ENCODE data around the genes ABCD1, L1CAM, RPL10 and FAM3A.

GRCh38 chrX:153696674-153697471 lies 9.1 kb downstream of the SLC6A8 start:
- RRBS, result no CpG with 5 or more reads among the region's 14 CpGs

DNA sequence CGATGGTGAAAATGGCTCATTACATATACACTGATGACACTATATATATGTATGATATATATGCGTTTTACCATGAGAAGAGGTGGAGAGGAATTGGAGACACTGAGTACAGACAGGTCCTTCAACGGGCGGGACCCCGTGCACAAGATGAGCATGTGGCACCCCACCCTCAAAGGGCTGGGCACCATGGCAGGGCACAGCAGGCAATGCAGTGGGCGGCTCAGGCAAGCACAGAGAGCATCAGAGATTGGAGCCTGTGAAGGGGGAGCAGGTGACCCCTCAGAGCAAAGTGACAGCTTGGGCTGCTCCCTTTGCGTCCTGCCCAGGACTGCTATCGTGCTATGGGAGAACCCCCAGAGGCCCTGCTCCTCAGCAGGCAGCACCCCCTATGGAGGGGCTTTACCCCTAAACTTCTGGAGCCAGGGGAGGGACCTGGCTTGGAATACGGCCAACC lies 10.3 kb downstream of the SLC6A8 start:
- RRBS, result no CpG with 5 or more reads among the region's 9 CpGs

- RRBS, result no CpG with 5 or more reads among the region's 20 CpGs
Observed at GRCh38 chrX:153699111-153699759, 11.5 kb downstream of the SLC6A8 start.

GRCh38 chrX:153702865-153703359 lies 15.2 kb downstream of the SLC6A8 start:
- RRBS, result no CpG with 5 or more reads among the region's 22 CpGs

GRCh38 chrX:153706519-153707307 lies 17.5 kb downstream of the BCAP31 start:
- RRBS, result no CpG with 5 or more reads among the region's 16 CpGs

GRCh38 chrX:153724273-153725066 lies at the start of gene ABCD1:
TSS of gene ABCD1 (plus strand) at chrX:153724856.
- RRBS, result 3% methylated on average over 42 of the region's 88 CpGs

DNA sequence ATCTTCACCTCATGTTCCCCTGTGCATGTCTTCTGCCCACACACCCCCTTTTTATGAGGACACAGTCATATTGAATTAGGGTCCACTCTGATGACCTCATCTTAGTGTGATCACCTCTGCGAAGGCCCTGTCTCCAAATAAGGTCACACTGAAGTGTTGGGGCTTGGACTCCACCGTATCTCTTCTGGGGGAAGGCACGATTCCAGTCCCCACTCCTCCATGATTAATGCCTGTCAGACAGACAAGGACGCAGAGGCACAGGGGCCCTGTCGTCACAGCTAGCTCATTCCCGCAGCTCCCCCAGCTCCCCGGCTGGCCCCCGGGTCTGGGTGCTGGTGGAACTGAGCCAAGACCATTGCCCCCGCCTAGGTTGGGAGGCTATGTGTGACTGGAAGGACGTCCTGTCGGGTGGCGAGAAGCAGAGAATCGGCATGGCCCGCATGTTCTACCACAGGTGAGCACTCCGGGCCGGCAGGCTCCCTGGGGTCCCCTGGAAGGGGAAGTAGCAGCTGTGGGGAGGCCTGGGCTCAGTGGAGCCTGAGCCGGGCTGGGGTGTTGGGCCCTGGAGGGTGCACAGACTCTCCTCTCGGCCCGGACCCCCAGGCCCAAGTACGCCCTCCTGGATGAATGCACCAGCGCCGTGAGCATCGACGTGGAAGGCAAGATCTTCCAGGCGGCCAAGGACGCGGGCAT lies 18.1 kb downstream of the ABCD1 start:
- RRBS, result no CpG with 5 or more reads among the region's 27 CpGs

- RRBS, result no CpG with 5 or more reads among the region's 6 CpGs
Observed at GRCh38 chrX:153824370-153824632, 6.0 kb downstream of the PDZD4 start.

GRCh38 chrX:153886023-153886715 lies at the start of gene L1CAM:
TSS of gene L1CAM (minus strand) at chrX:153886173.
- RRBS, result 4% methylated on average over 38 of the region's 78 CpGs

DNA sequence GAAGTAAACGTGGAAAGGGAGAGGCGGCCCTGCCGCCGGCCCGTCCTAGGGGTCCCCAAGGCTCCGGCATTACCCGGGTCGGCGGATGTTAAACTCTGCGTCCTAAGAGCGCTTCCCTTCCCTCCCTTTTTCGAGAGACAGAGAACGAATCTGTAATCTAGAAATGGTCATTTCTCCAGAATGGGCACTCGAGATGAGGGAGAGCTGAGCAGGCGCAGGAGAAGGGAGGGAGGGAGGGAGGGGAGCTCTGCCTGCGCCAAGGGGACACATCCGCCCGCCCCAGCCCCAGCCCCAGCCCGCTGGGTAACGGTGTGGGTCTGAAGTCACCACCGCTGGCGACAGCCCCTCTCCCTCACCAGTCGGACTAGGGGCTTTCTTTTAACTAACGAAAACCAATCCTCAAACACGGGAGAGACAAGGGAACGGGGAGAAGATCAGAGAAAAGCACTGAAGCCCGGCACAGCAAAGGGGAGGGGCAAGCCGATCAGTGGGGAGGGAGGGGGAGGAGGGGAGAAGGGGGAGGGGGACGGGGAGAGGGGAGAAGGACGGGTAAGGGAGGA lies 1.6 kb downstream of the HCFC1 start:
- RRBS, result no CpG with 5 or more reads among the region's 30 CpGs

DNA sequence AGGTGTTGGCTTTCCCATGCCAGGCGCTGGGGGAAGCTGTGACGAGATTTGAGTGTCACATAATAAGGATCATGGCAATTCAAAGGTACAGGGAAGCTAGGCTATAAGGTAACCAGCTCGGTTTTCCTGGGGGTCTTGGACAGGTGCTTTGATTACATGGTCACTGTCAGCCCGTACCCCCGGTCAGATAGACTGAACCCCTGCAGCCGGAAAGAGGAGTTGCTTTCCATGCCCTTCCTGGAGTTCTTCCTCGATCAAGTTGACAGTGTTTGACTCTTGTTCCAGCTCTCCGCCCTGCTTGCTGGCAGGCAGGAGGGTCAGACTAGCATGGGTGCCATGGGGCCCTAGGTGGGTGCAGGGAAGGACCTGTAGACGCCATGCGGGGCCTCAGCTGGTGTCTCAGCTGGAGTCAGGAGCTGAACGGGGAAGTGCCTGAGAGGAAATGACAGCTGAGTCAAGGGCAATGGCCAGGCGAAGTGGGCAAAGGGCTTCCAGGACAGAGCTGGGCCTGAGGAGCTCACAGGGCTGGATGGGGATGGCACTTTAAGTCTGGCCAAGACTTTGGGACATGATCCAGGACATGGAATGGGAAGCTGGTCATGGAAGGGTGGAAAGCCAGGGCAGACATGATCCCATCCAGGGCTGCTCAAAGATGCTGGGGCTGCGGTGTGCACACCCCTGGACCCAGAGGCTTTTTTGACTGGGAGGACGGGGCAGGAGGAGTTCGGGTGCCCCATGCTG lies 1.6 kb downstream of the TMEM187 start:
- RRBS, result no CpG with 5 or more reads among the region's 15 CpGs

- RRBS, result 97% methylated on average over 10 of the region's 23 CpGs
Observed at GRCh38 chrX:154016414-154017010, 3.2 kb downstream of the IRAK1 start.

DNA sequence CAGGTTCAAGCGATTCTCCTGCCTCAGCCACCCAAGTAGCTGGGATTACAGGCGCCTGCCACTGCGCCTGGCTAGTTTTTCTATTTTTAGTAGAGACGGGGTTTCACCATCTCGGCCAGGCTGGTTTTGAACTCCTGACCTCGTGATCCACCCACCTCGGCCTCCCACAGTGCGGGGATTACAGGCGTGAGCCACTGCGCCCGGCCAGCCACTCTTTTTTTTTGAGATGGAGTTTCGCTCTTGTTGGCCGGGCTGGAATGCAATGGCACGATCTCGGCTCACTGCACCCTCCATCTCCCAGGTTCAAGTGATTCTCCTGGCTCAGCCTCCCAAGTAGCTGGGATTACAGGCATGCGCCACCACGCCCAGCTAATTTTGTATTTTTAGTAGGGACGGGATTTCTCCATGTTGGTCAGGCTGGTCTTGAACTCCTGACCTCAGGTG lies 32.9 kb upstream of the IRAK1 start:
- RRBS, result no CpG with 5 or more reads among the region's 18 CpGs

DNA sequence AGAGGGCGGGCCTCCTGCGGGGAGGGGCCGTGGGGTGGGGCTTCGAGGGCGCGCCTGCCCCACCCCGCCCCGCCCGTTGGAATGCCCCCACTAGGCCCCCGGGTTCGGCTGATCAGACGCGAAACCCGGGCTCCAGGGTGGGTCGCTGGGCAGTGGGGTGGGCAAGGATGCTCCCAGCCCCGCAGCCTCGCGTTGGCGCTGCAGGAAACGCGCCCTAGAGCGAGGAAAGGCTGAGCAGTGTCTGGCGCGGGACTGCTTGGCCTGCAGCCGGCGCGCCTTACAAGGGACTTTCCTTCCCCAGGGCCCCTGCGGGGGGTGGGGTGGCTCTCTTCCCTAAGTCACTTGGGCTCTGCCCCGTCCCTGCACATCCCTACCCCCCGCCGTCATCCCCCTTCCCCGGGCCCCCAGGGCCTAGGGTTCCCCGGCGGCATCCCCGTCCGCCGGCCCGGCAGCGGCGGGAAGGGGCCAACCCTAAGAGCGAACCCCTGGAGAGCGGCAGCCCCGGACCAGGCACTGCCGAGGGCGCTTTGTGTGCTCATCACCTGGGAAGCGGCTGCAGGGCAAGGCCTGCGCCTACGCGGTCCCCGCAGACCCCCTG lies 2.9 kb downstream of the FLNA start:
- RRBS, result 6% methylated on average over 6 of the region's 50 CpGs

GRCh38 chrX:154397985-154398443 lies at the start of gene RPL10:
TSS of gene RPL10 (plus strand) at chrX:154398377.
- RRBS, result 2% methylated on average over 16 of the region's 42 CpGs

DNA sequence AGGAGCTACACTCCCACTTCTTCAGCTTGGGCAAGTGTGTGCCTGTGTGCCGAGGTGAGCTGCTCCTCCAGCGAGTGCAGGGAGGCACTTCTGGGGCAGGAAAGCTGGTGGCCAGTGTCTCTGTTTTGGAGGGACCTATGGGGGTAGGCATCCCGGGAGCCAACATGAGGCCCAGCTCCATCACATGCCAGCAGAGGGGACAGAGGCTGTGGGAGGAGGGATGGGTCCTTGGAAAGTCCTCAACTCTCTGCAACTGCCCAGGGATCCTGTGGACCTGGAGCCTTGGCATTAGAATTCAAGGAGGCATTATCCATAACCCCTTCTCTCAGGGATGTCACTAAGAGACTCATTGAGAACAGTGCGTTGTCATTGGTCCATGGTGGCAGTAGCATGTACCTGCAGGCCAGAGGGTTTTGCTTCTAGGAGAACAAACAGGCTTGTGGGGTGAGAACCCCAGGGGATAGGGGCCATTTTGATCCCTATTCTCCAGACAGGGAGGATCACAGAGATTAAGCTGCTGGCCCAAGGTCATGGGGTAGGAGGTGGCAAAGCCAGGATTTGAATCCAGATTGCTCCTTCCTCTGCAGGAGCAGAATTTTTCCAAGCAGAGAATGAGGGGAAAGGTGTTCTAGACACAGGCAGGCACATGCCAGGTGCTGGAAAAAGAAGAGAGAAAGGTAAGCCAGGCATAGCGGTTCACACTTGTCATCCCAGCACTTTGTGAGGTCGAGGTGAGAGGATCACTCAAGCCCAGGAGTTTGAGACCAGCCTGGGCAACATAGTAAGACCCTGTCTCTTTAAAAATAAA lies 2.4 kb downstream of the TAFAZZIN start:
- RRBS, result no CpG with 5 or more reads among the region's 6 CpGs

DNA sequence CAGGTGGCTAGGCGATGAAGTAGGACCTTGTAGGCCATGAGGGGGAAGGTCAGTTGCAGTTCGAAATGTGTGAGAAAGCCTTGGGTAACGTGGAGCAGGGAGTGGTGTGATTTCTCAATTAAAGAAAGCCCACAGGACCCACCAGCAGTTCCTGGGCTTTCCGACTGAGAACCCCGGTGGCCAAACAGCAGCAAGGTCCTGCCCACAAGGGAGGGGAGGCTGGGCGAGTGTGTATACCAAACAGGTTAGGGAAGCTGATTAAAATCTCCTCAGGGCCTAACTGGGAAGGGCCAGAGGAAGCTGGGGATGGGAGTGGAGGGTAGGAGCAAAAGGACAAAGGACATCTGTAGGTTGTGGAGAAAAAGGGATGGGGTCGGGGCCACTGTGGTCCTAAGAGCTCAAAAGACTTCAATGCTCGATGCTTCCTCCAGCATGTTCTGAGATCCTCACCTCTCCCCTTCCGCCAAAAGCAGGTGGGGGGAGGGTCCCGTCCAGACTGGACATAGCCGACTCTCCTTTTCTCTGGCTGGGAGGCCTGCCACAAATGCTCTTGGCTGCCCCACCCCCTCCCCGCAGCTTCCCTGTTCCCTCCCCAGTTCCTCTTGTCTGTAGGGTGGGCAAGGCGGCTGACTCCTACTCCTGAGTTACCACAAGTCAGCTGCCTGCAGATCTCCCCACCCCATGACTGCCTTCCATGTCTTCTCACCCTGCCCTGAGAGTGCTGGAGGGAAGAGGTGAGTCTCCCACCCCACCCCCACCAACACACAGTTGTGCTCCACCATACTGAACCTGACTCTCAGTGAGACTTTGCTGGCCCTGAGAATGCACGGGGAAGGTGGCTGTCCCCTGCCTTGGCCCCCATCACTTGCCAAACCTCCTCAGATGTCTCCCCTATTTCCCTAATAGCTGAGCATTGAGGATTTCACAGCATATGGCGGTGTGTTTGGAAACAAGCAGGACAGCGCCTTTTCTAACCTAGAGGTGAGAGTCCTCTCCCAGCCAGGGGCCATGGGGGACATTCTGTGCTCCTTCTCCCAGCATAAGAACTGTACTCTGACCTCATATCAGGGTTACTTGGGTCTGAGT lies 2.8 kb downstream of the ATP6AP1 start:
- RRBS, result no CpG with 5 or more reads among the region's 16 CpGs

DNA sequence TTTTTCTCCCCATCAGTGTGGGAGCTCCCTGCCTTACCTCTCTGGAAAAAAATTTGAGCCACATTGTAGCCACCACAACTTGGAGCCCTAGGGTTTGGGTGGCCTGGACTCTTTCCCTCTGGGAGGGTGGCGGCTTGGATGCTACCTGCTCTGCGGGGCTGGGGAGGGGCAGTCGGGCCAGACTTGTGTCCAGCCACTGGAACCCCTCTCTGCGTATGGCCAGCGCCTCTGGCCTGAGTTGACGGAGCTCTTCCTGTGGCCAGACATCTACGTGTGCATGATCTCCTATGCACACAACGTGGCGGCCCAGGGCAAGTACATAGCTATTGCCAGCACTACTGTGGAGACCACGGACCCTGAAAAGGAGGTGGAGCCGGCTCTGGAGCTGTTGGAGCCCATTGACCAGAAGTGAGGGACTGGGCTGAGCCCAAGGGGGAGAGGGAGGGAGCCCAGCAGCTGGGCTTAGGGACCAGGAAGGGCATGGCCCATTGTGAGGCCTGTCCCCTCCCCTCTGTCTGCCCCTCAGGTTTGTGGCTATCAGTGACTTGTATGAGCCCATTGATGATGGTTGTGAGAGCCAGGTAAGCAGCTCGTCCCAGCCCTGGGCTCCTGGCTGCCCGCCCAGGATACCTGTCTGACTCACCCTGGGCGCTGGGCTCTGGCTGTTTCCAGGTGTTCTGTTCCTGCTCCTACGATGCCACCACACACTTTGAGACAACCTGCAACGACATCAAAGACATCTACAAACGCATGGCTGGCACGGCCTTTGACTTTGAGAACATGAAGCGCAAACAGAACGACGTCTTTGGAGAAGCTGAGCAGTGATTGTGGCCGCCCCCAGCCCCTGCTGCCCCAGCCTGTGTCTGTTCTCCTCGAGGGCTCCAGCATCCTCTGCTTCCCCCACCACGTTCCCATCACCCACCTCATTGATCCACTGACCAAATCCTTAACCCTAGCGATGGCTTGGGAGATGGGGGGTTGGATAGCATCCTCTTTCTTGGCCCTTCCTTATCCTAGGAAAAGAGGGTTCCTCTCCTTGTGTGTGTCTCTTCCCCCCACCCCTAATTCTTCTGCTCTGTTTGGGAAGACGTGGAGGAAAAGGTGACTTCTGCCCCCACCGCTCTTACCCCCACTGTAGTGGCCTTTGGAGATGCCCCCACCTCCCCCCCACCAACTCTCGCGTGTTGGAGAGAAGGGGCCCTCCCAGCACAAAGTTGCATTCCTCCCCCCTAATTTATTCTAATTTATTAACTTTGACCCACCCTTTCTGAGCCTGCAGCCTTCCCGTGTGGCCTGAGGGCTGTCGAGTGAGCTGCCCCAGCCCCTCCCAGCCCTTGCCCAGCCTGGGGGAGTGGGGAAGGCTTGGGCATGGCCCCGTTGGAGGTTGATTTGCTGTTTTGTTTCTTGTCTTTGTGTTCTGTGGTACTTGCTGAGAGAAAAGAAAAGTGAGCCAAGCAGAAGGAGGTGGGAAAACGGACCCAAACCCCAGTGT lies 1.5 kb upstream of the FAM50A start:
- RRBS, result no CpG with 5 or more reads among the region's 33 CpGs

GRCh38 chrX:154511408-154511851 lies 4.6 kb downstream of the FAM3A start:
- RRBS, result no CpG with 5 or more reads among the region's 8 CpGs

DNA sequence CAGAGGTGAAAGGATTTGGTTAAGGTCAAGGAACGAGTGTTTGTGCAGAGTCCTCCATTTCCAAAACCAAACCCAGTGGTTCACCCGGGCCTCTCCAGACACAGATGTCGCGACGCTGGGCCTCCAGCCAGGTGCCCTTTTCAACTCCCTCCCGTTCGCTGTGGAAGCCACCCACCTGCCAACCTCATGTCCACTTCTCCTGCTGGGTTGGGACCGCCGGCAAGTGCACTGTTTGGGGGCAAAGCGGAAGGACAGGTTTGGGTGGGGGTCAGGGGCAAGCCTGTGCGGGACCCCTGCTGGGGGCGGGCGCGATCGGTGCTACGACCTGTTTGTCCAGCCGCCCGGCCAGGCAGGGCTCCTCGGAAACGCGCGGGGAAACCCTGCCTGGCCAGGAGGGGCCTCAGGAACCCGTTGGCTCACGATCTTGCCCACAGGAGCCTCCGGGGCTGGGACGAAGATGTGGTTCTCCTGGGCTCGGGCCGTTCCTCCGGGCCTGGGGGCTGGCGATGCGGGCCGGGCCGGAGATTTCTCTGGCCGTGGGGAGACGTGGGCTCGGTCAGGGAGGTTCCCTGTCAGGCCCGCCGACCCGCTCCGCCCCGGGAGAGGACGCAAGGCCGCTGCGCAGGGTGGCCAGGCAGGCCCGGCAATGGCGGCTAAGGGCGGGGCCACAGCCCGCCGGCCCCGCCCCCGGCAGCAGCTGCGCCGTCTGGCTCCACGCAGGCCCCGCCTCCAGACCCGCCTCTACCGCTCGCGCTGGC lies at the start of gene FAM3A:
FAM3A (minus strand) TSS at position 648 of the 758 bp plus-strand sequence.
- RRBS, result 2% methylated on average over 27 of the region's 59 CpGs

Measured in epidermal melanocyte (primary cell).